SK-MEL-5 (cell line): ENCODE results near the genes LRRC74A and NGB.

GRCh38 chr14:75979588-75980576 is 1.9 kb downstream of the TGFB3 start:
RAMPAGE:
- cytosol, long total RNA: no peak
- long total RNA: no peak
- nucleus, long total RNA: no peak

DNA sequence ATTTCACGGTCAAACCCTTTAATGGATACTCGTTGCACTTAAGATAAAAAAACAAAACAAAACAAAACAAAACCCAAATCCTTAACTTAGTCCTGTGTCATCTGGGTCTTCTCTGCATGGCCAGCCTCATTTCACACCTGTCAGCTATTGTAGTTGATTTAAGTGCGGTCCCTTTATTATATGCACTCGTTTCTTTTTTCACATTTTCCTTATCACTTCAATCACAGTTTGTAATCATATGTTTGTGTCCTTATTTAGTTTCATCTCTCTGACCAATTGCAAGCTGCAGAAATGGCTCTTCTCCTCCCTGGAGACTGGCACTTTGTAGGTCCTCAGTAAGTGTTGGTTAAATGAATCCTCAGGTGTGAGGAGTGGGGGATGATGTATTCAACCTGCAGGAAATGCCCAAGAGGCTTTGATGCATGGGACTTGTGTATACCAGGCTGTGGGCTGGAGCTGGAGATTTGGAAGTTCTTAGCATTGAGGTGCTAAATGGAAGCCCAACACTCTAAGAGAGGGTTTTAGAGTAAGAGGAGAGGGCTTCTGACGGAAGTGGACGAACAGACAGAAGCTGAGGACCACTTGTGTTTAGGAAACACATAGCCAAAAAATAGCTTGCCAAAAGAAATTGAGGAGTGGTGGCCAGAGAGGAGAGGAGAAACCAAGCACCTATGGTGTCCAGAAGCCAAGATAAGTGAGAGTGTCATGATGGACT is 12.5 kb downstream of the IFT43 start:
RAMPAGE:
- cytosol, long total RNA: no peak
- long total RNA: no peak
- nucleus, long total RNA: no peak

RAMPAGE:
- cytosol, long total RNA: no peak
- long total RNA: no peak
- nucleus, long total RNA: no peak
Observed at GRCh38 chr14:76012218-76013018, 26.9 kb downstream of the IFT43 start.

GRCh38 chr14:76090590-76091061 is 61.1 kb upstream of the GPATCH2L start:
RAMPAGE:
- cytosol, long total RNA: no peak
- long total RNA: no peak
- nucleus, long total RNA: no peak

GRCh38 chr14:76101270-76101688 is 50.4 kb upstream of the GPATCH2L start:
RAMPAGE:
- cytosol, long total RNA: no peak
- long total RNA: no peak
- nucleus, long total RNA: no peak

RAMPAGE:
- cytosol, long total RNA: no peak
- long total RNA: no peak
- nucleus, long total RNA: no peak
Observed at GRCh38 chr14:76329207-76329527, 46.8 kb upstream of the ESRRB start.

DNA sequence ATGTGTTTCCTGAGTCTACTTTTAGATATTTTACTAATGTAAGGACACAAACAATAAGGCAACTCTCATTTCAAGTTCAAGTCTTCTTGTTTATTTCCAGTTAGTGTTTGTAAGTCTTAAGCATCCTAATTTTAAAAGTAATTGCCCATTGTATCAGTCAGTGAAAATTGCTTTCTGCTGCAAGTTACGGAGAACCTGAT is 100.4 kb downstream of the ESRRB start:
RAMPAGE:
- cytosol, long total RNA: no peak
- long total RNA: no peak
- nucleus, long total RNA: no peak

DNA sequence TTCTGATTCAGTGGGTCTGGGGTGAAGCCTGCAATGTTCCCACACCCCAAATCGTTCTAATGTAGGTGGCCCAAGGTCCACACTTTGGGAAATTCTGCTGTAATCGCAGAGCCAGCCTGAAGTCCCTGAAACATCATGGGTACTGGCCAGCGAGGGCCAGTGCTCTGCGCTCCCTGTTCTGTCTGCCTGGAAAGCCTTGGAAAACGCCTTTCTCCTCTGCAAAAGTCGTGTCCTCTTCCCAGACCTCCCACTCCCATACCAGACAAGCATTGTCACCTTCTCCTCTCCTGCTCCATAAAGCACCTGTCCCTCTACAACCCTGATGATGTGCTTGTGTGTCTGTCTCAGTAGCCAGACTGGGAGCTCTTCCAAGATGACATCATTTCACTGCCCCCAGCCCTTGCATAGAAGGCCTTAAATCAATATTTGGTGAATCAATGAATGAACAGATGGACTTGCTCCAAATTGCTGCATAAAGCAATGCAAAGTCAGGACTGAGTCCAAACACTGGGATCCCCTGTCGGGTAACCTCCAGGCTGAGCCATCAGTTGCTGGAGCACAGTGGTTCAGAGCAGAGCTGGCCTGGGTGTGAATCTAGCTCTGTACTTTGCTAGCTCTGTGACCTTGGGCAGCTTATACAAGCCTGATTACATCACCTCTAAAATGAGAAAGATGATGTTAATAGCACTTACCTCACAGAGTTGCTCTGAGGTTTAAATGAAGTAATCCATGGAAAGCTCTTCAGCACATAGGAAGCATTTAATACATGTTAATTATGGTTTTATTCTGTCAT is 120.4 kb upstream of the VASH1 start:
RAMPAGE:
- cytosol, long total RNA: no peak
- long total RNA: no peak
- nucleus, long total RNA: no peak

GRCh38 chr14:76779613-76780552 is 18.6 kb downstream of the VASH1 start:
RAMPAGE:
- cytosol, long total RNA: no peak
- long total RNA: no peak
- nucleus, long total RNA: no peak

GRCh38 chr14:76825960-76826767 is at the start of gene LRRC74A:
LRRC74A (plus strand) TSS chr14:76826408.
RAMPAGE:
- cytosol, long total RNA: no peak
- long total RNA: no peak
- nucleus, long total RNA: no peak

DNA sequence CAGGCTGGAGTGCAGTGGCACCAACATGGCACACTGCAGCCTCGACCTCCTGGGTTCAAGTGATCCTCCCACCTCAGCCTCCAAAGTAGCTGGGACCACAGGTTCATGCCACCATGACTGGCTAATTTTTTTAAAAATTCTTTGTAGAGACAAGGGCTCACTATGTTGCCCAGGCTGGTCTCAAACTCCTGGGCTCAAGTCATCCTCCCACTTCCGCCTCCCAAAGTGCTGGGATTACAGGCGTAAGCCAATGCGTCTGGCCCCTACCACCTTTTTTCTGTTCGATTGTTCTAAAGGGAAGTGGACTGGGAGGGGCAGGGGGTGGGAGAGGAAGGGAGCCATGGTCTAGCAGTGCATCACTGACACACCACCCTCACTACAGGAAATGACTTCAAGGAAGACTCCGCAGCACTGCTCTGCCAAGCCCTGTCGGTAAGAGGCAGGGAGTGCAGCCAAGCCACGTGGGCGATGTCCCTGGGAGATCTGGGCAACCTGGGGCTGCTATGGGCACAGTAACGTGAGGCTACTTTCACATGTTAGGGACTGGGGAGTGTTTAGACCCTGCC is 17.9 kb downstream of the LRRC74A start:
RAMPAGE:
- cytosol, long total RNA: no peak
- long total RNA: no peak
- nucleus, long total RNA: no peak

RAMPAGE:
- cytosol, long total RNA: no peak
- long total RNA: no peak
- nucleus, long total RNA: no peak
Observed at GRCh38 chr14:76960008-76960283, 68.6 kb downstream of the IRF2BPL start.

DNA sequence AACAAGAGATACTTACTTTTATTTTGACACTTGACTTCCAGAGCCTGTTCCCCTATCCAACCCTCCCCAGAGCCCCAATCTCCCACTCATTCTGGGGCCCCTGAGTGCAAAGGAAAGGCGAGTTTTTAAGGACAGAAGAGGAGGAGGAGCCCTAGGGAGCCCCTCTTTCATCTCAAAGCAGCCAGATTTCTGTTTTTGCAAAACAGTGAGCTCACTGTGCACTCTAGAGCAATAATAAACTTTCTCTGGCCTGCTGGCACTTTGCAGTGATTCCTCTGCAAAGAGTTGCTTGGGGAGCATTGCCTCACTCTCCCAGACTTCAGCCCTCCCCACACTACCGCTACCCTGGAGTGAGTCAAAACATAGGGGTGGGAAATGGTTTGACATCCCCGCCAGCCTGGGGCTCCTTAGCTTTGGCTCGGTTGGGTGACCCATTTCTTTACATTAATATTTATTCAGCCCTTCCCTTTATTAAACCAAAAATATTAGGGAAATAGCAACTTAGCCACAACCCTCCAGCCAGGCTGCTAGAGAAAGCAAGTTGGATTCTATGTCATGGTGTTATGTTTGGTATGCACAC is 3.2 kb upstream of the IRF2BPL start:
RAMPAGE:
- cytosol, long total RNA: no peak
- long total RNA: no peak
- nucleus, long total RNA: no peak

DNA sequence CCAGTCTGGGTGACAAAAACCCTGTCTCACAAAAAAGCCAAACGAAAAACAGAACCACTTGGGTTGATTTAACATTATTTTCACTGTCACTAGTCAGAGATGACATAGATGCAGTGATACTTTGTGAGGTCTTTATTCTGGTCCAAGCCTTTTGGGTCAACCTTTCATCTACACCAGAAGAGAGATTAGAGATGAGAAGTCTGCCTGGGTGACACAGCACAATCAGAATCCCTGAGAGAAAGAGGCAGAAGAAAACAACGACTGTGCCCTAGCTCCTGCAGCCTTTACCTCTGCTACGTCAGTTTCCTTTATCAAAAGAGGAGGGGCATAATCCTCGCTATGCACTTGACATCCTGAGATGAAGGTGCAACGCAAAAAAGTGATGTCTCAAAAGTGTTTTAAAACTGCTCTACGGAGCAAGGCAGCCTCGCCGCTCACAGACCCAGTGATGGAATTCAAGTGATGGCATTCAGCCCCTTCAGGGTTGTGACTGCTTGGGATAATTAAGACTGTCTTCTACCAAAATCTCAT is 21.7 kb downstream of the CIPC start:
RAMPAGE:
- cytosol, long total RNA: no peak
- long total RNA: no peak
- nucleus, long total RNA: no peak

GRCh38 chr14:77271085-77271548 is at the start of gene NGB:
NGB (minus strand) TSS chr14:77271206.
RAMPAGE:
- cytosol, long total RNA: no peak
- long total RNA: no peak
- nucleus, long total RNA: no peak

GRCh38 chr14:77302691-77303319 is 17.9 kb downstream of the POMT2 start:
RAMPAGE:
- cytosol, long total RNA: no peak
- long total RNA: no peak
- nucleus, long total RNA: no peak

RAMPAGE:
- cytosol, long total RNA: no peak
- long total RNA: no peak
- nucleus, long total RNA: no peak
Observed at GRCh38 chr14:77338079-77338758, 17.4 kb downstream of the GSTZ1 start.

GRCh38 chr14:77451169-77451424 is 6.3 kb downstream of the VIPAS39 start:
RAMPAGE:
- cytosol, long total RNA: no peak
- long total RNA: no peak
- nucleus, long total RNA: no peak

DNA sequence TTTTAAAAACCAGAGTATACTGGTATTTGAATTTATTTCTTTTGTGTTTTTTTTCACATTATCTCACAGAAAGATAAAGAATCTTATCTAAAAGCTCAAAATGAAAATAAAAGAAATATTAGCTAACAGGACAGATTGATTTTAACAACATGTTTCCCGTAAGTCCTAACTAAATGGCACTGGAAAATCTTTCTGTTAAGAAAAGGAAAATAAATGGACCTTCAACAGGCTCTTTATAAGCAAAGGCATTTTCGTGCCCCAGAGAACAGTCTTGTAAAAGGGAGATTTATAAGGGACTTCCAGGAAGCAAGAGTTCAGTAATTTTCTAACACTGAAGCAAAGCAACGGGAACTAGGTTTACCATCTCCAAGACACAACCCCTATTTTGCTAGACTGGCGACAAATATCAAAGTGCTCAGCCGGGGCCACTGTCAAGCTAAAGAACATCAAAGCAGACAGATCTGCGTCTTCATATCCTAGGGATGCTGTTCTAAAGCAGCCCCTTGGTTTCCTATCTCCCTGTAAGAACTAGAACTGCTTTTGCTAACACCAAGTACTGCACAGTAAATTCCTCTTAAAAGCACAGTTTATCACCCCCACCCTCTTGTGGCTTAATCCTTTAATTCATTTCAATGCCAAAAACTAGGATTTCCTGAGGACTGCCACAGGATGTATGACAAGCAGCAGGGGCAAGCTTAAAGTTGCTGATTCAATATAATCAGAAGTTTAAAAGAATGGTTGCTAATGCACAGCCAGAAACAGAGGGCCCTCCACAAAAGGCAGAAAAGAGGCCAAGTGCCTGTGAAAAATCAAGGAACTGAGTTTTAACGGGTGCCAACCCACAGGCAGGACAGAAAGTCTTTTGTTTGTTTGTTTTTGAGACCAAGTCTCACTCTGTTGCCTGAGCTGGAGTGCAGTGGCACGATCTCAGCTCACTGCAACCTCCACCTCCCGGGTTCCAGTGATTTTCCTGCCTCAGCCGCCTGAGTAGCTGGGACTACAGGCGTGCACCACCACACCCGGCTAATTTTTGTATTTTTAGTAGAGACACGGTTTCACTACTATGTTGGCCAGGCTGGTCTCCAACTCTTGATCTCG is 43.9 kb upstream of the ISM2 start:
RAMPAGE:
- cytosol, long total RNA: no peak
- long total RNA: no peak
- nucleus, long total RNA: no peak

DNA sequence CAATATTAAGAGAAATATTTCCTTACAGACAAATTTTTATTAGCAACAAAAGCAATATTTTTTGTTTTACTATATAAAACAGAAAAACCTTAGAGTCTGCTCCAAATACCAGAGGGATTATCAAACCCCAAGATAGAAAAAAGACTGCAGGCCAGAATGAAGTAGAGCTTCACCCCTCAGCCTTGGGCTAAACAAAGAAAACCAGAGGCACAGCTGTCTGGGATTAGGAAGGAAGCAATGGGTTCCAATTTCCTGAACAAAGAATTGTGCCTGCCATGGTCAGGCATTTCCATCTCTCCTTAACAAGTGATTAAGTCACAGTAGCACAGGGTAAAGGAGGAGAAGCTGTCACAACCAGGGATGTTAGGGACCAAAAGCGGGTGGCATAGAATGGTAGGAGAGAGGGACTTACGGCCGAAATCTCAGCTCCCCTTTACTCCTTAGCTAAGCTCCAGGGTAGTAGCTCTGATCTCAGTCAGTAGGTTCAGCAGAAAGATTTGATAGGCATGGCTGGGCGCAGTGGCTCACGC is 34.0 kb downstream of the SPTLC2 start:
RAMPAGE:
- cytosol, long total RNA: no peak
- long total RNA: no peak
- nucleus, long total RNA: no peak